HL-60 (cell line): ENCODE data around the genes DHX40 and PTRH2.

GRCh38 chr17:58060568-58061194 lies 22.5 kb upstream of the DYNLL2 start:
- RRBS: no CpG with 5 or more reads among the region's 9 CpGs

GRCh38 chr17:58156723-58157841 lies 8.9 kb downstream of the OR4D1 start:
- RRBS: no CpG with 5 or more reads among the region's 67 CpGs

GRCh38 chr17:58232538-58233130 lies 5.8 kb upstream of the LPO start:
- RRBS: no CpG with 5 or more reads among the region's 10 CpGs

DNA sequence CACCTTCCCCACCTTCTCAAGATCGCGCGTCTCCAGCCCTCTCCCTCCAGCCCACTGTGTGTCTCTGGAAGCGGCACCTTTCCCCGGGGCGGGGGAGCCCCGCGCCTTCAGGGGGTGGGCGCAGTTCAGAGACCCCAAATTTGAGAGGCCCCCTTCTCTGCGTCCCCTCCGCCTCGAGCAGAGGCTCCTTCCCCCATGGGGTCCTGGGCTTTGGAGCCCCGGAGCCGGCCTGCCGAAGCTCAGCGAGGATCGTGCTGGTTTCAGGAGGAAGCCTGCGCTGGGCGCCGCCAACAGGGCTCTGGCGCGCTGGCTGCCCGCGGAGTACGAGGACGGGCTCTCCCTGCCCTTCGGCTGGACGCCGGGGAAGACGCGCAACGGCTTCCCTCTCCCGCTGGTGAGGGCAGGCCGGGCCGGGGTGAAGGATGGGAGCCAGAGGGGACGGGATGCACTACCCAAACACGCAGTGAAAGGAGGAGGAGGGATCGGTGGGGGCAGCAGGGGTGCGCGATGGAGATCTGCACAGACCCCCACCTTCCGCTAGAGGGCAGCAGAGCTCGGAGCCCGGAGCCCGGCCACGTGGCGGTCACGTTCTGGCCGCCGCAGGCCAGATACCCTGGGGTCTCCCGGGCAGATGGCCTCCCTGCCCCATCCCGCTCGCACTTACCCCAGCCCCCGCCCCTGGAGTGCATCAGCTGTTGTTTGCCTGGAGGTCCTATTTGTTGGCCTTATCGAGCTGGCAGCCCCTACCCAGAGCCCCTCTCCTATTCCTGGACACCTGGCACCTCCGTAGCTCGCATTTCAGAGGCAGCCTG lies 11.1 kb downstream of the LPO start:
- RRBS: 6% methylated on average over 13 of the region's 56 CpGs

- RRBS: 33% methylated on average over 13 of the region's 48 CpGs
These were observed 3.6 kb downstream of the TSPOAP1 start for GRCh38 chr17:58324683-58325714.

DNA sequence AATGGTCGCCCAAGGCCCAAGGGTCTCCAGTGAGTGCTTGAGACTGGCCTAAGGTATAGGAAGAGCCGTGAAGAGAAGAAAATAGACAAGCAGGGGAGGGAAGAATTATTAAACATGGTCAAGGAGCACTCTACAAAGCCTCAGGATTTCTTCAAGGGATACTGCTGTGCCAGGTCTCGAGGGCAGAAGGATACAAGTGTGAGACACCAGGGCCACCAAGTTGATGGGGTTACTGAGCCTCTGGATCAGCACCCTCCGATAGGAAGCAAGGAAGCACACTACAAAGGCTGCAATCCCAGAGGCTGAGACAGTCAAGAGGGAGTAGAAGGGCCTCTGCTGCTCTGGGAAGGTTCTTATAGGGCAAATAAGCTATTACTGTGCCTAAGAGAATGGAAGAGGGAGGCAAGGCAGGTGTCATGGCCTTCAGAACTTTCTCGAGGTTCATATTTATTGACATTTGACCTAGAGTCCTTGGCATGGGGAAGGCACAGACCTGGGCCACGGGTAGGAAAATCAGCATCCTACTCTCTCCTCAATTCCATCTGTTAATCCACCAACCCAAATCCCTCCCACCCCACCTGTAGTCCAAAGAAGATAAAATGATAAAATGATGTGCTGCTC lies 6.4 kb downstream of the SUPT4H1 start:
- RRBS: no CpG with 5 or more reads among the region's 6 CpGs

- RRBS: no CpG with 5 or more reads among the region's 3 CpGs
These were observed 2.8 kb downstream of the RNF43 start for GRCh38 chr17:58414564-58414989.

- RRBS: no CpG with 5 or more reads among the region's 2 CpGs
These were observed 4.5 kb downstream of the MTMR4 start for GRCh38 chr17:58510037-58510309.

DNA sequence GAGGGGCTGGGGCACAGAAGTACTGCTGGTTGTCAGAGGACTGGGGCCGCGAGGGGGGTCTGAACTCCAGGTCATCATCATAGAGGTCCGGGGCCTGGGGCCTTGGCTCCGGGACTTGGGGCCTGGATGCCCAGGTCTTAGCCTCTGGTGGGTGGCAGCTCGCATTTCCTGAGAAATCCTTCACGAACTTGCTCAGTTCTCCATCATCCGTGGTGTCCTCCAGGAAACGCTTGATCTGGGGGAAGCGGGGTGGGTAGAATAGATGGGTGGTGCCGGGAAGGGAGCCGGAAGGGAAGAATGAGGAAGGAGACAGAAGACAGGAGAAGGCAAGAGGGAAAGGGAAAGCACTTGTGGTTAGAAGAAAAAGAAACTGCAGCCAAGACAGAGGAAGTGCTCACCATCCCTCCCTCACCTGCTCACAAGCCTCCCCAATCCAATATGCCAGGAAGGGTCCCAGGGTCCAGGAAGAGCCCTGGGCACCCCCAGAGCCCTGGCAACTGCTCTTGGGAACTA lies 12.4 kb upstream of the MTMR4 start:
- RRBS: no CpG with 5 or more reads among the region's 11 CpGs

DNA sequence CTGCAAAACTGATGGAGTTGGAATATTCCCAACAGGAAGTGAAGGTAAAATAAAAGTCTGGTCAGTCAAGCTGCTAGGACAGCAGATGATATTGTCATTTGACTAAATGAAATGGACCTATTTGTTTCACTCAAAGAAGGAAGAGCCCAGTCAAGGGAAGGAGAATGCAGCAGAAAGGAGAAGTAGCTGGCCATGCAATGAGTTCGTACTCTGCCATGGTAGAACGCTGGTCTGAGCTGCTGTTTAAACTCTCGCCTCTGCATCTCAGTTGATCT lies 15.6 kb upstream of the YPEL2 start:
- RRBS: no CpG with 5 or more reads among the region's 3 CpGs

DNA sequence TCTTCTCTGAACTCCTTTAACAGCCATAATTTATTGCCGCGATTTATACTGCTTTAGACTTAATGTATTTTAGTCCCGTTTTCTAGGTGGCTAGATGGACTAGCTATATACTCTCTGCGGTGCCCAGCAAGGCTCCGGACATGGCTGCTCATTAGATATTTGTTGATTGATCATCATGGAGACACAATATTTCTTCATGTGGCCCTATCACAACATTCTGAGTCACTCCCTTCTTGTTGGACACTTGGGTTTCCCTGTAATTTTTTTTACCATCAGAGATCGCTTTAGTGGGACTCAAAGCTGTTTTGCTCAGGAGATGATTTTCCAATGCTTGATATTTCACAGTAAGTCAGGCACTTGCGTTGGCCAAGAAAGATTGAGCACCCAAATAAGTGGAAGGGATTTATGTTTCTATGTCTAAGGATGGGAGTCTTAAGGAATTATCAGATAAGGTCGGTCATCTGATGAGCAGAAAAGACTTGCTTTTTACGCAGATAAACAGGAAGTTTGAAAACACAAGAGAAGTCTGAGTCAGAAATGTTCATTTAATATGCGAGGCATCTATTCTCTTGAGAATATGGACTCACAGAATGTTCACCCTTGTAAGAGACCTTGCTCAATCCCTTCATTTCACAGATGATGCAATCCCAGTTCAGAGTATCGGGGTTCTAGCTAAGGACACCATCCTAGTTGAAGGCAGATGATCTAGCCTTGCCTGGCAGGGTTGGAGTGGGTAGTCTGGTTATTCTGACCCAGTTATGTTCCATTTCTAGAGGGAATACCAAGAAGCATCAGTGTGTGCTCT lies 42.2 kb downstream of the YPEL2 start:
- RRBS: no CpG with 5 or more reads among the region's 11 CpGs

DNA sequence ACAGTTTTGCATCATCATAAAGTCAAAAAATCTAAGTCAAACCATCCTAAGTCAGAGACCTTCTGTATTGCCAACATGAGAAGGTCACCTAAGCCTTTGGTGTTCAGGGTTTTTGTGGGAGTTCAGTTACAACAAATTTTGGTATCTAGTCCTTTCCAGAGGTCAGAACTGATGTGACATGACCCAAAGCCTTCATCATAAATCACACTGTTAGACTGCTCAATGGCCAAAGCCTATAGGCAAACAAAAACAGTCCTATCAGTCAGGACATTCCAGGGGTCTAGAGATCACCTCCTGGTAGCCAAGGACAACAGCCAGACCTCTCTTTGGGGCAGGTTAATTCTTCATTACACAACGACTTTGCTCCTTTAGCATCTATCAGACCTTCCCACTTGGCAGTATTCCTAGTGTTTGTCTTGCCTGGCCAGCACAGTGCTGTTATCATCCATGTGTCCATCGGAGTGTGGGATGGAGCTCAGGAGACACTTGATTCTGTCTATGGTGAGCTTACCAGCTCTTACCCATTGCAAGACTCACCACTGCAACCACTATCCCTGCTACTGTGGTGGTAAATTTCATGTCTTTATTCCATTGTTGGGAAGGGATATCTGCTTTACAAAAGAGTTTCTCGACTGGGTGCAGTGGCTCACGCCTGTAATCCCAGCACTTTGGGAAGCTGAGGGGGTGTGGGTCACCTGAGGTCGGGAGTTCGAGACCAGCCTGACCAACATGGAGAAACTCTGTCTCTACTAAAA lies 95.6 kb upstream of the DHX40 start:
- RRBS: no CpG with 5 or more reads among the region's 6 CpGs

GRCh38 chr17:59565315-59566014 lies at the start of gene DHX40:
Gene DHX40, plus strand, starts transcription at chr17:59565610.
- RRBS: 35% methylated on average over 12 of the region's 61 CpGs

DNA sequence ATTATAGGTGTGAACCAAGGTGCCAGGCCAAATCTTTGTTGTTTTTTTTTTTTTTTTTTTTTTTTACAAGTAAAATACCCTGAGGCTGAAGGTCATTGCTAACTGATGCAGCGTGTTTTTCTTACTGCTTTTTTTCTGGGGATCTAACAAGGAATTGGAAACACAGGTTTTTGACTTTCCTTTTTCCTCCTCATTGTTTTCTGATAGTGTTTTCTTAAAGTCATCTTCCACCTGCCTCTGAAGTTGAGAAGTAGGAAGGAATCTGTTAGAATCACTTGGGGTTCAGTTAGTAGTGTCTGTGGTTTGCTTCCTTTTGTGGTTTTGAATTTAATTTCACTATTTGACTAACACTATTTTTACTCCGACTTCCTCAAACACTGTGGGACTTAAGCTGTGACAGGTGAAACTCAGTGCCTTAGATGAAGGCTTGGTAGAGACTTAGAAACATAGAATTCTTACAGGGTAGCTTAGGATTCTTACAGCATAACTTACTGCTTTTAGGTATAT lies 22.3 kb downstream of the CLTC start:
- RRBS: no CpG with 5 or more reads among the region's 2 CpGs

DNA sequence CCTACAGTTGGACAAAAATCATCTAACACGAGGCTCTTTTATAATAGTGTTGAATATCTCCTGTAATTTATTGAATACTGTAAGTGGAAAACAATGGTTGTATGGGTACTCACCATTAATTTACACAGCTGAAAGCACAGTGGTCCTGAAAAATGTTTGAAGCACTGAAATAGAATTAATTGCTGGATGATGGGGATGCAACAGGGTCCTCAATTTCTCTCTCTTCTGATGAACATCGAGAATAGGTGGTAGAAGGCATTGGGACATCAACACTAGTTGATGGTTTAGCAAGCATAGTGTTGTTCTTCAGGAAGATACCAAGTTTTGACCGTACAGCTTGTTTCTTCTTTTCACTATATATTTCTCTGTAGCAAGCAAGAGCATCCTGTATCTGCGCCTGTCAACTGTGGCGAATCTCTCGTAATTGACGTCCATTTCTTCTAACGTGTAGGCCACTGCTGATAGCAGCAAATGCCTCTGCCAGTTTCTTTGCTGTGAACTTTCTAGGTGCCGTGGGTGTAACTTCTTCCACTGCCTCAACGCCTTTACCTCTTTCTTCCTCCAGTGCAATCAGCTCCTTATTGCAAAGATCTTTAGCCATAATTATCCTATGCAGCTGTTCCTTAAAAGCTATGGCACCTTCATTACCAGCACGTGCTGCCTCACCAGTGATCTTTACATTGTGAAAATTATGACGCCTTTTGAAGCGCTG lies 8.3 kb downstream of the PTRH2 start:
- RRBS: no CpG with 5 or more reads among the region's 13 CpGs

DNA sequence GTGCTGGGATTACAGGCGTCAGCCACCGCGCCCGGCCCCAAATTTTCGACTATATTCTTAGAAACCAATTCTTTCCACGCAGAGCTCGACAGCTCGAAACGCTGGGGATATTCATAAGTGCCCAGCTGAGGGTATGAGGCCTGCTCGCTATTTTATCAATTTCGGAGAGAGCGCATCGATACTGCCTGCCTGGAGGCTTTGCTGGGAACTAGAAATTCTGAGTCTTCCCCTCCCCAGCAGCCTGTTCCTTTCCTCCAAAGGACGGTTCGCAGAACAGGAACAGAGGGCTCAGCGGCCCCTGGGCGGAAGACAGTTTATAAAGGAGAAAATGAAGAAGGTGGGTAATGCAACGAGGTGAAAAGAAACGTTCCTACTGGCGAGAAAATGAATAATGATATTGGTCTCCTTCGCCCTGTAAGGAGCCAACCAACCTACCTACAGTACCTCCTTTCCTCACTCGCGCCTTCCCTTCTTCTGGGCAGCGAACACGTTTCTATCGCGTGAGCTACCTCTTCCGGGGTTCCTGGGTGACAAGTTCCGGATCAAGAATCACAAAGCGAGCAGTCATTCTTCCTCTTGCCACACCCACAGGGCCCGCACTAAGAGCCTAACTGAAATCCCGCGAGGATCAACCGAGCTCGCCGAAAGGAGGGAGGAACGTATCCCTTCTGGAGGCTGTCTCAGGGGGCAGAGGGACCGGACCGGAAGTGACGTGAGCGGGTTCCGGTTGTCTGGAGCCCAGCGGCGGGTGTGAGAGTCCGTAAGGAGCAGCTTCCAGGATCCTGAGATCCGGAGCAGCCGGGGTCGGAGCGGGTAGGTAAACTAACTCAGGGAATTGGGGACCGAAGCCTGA lies at the start of gene PTRH2:
TSS of gene PTRH2 (minus strand) at position 495 of the 853 bp plus-strand sequence.
- RRBS: 4% methylated on average over 8 of the region's 50 CpGs

DNA sequence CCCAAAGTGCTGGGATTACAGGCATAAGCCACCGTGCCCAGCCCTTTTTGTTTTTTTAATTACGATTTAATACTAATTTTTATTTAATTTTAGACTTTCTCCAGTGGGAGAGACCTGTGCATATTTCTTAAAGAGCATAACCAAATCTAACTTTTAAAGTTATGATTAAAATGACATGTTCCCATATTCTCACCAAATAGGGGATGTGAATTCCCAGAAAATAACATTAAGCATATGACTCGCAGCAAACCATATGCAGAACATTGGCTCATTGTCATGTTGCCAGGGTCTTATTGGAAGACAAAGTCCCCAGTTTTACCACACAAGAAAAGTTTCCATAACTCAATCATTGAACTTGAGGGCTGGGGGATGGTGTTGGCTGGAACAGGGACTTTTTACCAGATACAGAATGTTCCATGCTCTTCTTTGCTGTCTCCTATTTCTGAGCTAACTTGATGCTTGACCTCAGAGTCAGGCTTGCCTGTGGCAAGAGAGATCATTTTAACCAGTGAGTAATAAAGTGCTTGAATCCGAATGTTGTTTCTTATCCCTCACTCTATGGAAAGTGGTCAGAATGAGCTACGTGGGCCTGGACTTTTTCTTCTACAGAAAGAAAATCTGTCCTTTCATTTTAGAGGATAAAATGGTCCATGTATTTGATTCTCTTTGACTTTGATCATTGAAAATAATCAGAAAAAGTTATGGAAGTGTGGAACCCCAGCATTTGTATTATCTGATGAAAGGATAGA lies 67.2 kb downstream of the TUBD1 start:
- RRBS: no CpG with 5 or more reads among the region's 5 CpGs

GRCh38 chr17:59838460-59839015 lies 54.2 kb downstream of the TUBD1 start:
- RRBS: no CpG with 5 or more reads among the region's 4 CpGs

DNA sequence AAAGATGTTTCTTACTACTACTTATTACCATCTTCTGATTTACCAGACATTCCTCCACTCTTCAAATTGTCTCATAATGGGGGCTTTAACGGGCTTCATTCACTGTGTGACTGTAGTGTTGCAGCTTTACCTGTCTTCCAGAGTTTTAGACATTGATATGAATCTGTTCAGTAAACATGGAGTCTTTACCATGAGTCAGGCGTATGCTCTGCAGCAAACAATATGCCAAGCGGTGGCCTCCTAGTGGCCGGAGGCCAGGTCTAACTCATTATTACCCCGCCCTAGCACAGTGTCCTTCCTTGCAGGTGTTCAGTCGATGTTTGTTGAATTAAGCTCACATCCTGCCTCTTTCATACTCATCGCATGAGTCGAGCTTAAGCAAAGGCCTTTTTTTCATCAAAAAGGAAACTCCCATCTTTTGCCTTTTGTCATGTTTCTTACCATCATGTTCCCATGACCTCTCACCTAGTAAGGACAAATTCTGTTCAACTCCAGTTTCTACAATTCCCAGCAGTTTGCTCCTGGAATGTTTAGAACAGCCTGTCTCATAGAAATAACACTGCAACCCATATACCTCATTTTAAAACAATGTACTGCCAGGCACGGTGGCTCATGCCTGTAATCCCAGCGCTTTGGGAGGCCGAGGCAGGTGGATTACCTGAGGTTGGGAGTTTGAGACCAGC lies 39.4 kb downstream of the TUBD1 start:
- RRBS: no CpG with 5 or more reads among the region's 11 CpGs

DNA sequence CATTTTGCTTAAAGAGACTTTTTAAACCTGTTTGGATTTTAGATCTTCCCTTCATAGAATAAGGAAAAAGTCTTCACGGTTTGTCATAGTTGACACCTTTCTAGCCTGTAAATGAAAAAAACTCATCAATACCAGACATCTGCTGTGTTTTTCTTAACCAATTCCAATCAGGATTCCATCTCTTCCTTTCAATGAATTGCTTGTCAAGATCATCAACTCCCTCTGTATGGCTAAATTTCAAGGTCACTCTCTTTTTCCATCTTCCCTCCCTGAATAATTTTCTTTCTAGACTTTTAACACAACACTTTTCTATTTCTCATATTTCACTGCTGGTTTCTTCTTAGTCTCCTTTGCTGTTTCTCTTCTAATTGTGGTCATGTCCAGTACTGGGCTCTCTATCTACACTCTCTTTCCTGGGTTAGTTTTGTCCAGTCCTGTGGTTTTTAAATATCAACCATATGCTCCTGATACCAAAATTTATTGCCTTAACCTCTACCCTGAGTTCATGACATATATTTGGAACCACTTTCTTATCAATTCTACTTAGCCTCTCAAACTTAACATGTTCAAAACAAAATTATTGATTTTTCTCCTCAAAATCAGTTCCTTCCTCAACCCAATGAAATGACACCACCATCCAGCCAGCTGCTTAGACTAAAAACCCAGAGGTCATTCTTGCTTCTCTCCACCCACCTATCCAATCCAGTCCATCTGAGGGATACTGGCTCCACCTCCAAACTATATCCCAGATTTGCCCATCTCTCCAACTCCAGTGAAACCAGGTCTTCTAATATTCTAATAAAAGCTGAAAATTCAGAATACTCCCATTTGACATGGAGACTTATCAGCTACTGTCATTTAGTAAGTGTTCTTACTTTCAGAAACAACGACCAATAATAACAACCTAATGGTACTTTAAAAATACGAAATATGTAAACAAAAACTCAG lies 5.7 kb downstream of the RNFT1 start:
- RRBS: no CpG with 5 or more reads among the region's 3 CpGs